Cardiac fibroblast (primary cell): ENCODE data around the genes ELOVL3 and ARL3.

- RRBS = no CpG with 5 or more reads among the region's 25 CpGs
These were observed 4.8 kb downstream of the TLX1 start for GRCh38 chr10:101135699-101136422.

- RRBS = under 1% methylated on average over 21 of the region's 83 CpGs
These were observed 62.2 kb upstream of the BTRC start for GRCh38 chr10:101291463-101292489.

DNA sequence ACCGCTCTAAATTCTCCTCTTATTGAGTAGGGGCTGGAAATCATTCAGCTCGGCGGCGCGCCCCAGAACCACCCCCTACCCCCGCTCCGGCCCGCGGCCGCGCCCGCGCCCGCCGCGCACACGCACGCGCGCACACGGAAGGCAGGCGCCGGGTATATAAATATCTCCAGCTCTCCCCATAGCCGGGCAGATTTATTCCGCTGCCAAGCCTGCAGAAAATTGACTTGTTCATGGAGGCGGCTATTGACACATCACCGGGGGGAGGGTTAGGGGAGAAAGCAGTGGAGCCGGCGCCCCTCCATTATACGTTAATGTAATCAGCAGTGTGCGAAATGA is 61.5 kb upstream of the BTRC start:
- RRBS = 1% methylated on average over 15 of the region's 31 CpGs

GRCh38 chr10:101353443-101353821 is 533 bp upstream of the BTRC start:
- RRBS = no CpG with 5 or more reads among the region's 16 CpGs

DNA sequence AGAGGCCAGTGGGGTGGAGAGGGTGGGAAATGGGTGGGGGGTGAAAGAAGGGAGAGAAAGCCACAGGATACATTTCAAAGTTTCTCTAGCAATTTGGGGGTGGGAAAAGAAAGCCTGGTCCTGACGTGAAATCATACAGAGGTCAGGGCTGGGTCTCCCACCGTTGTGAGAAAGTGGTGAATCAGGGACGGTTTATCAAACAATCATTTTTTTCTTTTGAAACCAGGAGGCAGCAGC is 43.7 kb downstream of the FBXW4 start:
- RRBS = no CpG with 5 or more reads among the region's 3 CpGs

DNA sequence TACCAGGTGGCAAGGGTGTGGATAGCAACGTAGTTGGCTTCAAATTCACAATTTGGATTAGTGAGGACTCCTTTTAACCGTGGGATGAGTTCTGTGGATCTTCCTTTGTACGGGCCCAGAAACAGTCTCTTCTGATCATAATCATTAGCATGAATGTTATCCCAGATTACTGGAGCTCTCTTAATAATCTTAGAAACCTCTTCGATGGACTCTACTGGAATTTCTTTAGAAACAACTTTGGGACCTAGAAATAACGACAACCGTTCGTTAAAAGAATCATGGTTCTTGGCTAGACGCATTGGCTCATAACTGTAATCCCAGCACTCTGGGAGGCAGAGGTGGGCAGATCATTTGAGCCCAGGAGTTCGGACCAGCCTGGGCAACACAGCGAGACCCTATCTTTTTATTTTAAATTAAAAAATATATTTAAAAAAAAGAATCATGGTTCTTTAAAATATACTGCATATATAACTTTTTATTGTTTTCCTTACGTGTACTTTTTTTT is 14.4 kb downstream of the OGA start:
- RRBS = no CpG with 5 or more reads among the region's 11 CpGs

DNA sequence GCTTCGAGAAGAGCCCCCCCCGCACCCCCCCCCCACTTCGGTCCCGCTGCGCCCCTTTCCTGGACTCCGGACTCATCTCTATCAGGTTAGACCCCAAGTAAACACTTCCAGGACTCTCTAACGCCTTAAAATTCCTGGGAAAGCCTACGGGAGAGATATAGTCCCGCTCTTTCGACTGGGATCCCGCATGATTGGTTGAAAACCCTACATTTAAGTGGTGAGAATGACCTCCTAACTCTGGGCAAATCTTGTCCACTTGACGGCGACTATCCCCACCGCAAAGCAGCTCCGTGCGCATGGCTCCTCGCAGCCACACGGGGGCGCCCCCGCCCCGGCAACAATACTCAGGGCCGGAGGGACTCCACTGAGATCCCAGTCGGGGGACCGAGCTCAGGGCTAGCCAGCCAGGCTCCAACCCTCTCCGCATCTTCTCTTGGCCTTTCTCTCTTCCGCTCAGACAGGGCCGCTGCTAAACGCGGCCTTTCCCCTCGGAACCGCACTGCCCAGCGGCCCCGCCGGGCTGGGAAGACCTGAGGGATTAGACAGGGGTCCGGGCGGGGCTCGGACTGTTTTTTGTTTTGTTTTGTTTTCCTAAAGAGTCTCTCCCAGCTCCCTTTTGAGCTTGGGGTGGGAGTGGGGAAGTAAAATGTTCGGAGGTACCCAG is 2.9 kb downstream of the KCNIP2 start:
- RRBS = 0% methylated on average over 1 of the region's 38 CpGs

DNA sequence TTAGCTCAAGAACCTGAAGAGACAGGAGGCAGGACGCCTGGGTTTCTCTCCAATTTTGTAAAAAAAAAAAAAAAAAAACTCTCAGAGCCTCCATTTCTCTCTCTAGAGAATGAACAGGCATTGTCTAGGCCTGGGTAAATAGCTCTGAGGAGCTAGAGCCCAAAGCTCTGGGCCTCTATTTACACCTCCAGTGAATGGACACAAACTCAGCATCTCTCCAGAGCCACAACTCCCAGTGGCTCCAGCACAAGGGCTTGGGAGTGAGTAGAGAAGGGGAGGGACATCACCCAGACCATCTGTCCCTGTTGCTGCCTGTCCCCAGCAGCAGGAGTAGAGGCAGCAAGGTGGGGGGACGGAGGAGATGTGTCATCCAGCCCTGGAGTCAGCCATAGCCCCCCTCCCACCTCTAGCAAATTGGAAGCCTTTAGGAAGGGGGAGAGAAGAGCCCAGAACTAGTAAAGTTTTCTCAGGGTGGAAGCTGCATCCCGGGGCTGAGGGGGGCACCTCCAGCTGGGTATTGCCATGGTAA is 6.4 kb downstream of the LDB1 start:
- RRBS = no CpG with 5 or more reads among the region's 3 CpGs

DNA sequence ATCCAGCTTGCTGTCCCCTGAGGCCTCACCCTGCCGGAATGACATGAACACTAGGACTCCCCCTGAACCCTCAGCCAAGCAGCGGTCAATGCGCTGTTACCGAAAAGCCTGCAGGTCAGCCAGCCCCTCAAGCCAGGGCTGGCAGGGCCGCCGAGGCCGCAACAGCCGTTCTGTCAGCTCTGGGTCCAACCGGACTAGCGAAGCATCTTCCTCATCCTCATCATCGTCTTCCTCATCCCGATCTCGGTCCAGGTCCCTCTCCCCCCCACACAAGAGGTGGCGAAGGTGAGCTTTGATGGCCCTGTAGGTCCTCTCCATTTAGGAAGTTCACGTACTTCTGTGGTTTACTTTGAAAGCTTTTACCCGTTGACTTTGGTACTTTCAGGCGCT is 5.1 kb upstream of the NOLC1 start:
- RRBS = 100% methylated on average over 1 of the region's 17 CpGs

DNA sequence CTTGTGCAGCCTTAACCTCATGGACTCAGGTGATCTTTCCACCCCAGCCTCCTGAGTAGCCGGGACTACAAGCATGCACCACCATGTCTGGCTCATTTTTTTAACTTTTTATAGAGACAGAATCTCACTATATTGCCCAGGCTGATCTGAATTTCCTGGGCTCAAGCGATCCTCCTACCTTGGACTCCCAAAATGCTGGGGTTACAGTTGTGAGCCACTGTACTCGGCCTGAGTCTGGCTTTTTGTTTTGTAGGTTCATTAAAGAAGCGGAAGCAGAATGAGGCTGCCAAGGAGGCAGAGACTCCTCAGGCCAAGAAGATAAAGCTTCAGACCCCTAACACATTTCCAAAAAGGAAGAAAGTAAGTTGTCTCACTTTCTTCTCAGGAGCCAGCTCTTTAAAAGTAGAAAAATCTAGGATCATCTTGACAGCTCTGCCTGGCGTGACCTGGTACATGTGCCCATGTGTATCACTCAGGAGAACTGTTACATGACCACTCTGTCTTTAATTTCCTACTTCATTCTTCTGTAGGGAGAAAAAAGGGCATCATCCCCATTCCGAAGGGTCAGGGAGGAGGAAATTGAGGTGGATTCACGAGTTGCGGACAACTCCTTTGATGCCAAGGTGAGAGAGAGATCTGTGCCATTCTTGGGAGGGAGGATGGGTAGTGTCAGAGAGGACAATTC is 9.3 kb downstream of the NOLC1 start:
- RRBS = no CpG with 5 or more reads among the region's 8 CpGs

- RRBS = no CpG with 5 or more reads among the region's 10 CpGs
These were observed 10.8 kb downstream of the NOLC1 start for GRCh38 chr10:102162635-102163695.

DNA sequence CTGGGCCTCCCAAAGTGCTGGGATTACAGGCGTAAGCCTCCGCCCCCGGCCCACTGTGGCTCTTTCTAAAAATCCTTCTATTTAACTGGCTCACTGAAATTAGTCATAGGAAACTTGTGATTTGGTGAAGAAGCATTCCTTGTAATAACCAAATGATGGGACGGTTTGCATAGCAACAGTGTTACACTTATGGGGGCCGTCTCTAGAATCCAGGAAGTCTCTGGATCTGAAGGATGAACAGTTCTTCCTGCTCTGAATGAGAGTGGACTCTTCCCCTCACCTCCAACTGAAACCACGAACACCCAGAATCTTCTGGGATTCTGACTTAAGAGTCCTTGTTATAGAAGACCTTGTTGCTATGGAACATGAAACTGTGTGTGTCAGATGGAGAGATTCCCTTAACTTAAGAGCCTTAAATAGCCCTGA is 23.2 kb downstream of the NOLC1 start:
- RRBS = no CpG with 5 or more reads among the region's 6 CpGs

DNA sequence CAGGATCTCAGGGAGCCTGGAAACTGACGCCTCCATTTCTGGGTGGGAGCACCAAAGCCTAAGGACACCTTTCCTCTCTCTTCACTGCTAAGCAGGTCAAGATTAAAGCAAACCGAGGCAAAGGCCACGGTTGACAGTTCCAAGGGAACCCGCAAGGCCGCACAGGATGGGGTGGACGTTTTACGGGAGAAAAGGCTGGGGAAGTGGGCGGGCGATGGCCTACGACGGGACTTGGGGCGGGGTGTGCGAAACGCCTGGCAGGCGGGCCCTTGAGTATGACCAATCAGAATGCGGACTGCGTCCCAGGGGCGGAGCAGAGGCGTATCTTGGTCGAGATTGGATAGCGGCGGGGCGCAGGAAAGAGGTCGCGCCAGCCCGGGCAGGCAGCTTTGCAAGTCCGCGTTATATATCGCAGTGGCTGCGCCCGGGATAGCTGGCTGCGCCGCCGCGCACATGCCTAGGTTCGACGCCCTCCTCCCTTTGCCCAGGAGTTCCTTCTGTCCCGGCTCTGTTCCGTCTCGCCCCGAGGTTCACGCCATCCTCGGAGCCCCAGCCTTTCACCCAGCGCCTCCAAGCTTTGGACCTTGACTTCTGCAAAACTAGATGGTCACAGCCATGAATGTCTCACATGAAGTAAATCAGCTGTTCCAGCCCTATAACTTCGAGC is at the start of gene ELOVL3:
TSS of gene ELOVL3 (plus strand) at position 354 of the 667 bp plus-strand sequence.
- RRBS = 3% methylated on average over 10 of the region's 45 CpGs

DNA sequence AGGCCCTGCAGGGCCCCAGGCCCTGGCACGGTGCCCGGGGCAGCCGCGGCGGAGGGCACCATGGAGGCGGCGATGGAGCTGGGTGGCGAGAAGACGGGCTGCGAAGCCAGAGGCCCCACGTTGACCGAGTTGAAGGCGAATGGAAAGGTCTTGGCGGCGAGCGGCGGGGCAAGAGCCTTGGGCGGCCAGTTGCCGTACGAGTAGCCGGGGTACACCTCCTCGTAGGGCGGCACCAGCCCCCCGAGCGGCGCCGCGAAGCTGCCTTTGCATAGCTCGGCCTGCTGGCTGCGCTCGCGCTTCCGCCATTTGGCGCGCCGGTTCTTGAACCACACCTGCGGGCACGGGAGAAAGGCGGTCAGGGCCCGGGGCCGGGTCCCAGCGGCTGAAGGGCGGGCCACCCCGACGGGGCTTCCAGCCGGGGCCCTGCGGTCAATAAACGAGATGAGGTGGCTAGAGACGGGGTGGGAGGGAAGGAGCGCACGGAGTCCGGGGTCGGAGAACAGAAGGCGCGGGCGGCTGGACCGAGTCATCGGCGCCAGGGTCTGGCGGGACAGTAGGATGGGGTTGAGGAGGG is 4.8 kb downstream of the ELOVL3 start:
- RRBS = 2% methylated on average over 19 of the region's 60 CpGs

GRCh38 chr10:102246135-102246465 is 768 bp downstream of the GBF1 start:
- RRBS = no CpG with 5 or more reads among the region's 3 CpGs

GRCh38 chr10:102421848-102422625 is 1.4 kb downstream of the FBXL15 start:
- RRBS = 1% methylated on average over 12 of the region's 55 CpGs

GRCh38 chr10:102436143-102437231 is 4.1 kb upstream of the CUEDC2 start:
- RRBS = 100% methylated on average over 1 of the region's 18 CpGs

DNA sequence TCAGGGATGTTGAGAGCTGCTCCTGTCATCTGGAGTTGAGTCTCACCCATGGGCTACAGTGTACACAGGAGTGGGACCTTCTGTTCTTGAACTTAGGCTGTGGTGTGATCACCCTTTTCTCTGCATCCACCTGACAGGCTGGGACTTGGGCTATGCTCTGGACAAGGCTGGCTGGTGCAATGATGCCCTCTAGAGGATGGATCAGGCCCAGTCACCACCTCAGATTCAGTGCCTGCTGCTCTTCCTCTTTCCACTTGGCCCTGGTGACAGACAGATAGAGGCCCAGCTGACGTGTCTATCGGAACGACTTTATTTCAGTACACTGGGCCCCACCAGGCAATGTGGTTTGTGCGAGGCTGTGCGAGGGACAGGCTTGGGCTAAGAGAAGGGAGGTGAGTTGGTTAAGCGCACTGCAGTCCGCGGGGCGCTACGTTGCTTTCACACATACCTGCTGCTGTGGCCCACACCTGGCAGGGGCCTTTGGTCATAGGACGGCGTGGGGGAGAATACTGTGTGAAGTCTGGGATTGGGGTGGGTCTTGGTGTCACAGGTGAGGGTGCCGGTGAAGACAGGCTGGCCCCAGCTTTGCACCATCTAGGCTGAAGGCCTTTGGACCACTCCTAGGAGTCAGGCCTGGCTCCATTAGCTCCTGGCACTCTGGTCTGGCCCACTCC is 17.9 kb downstream of the MFSD13A start:
- RRBS = no CpG with 5 or more reads among the region's 13 CpGs

DNA sequence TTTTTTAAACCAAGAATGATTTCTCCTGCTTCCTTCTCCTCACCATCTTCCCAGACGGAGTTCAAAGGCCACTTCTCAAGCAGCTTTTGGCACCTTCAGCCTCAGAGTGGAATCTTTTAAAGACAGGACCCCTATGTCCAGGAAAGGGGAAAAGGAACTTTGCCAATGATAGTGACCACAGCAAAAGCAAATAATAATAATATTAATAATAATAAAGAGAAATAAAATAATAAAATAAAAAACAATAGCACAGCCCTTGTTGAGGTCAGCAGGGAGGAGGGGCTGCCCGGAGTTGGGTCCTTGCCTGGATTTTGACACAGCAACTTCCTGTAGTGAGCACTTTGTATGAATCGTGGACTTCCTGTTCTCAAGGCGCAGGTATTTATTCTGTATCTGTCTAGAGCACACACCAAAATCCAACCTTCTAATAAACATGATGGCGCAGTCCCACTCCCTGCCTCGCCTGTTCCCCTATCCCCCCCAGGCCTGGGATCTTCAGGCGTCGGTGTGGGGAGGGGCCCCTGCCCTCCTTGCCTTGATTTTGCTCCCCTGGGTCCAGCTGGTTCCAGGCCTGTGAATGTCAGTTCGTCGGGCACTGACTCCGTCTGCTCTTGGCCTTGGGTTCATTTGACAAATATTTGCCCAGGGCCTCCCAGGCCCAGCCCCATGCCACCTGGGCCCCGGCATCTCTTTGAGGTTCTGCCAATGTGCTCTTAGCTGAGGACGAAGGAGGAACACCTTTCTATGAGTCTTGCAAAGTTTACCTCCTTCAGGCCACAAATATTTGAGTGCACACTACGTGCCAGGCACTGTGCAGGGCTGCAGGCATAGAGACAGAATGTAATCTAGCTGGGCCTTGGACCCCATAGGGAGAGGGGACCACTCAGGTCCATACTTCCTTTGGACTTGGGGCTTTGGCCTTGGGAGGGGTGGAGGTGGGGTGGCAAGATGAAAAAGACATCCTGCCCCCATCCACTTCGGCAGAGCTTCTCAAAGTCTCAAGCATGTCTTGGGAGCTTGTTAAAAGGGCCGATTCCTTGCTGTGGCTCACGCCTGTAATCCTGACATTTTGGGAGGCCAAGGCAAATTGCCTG is 13.9 kb downstream of the TRIM8 start:
- RRBS = no CpG with 5 or more reads among the region's 17 CpGs

DNA sequence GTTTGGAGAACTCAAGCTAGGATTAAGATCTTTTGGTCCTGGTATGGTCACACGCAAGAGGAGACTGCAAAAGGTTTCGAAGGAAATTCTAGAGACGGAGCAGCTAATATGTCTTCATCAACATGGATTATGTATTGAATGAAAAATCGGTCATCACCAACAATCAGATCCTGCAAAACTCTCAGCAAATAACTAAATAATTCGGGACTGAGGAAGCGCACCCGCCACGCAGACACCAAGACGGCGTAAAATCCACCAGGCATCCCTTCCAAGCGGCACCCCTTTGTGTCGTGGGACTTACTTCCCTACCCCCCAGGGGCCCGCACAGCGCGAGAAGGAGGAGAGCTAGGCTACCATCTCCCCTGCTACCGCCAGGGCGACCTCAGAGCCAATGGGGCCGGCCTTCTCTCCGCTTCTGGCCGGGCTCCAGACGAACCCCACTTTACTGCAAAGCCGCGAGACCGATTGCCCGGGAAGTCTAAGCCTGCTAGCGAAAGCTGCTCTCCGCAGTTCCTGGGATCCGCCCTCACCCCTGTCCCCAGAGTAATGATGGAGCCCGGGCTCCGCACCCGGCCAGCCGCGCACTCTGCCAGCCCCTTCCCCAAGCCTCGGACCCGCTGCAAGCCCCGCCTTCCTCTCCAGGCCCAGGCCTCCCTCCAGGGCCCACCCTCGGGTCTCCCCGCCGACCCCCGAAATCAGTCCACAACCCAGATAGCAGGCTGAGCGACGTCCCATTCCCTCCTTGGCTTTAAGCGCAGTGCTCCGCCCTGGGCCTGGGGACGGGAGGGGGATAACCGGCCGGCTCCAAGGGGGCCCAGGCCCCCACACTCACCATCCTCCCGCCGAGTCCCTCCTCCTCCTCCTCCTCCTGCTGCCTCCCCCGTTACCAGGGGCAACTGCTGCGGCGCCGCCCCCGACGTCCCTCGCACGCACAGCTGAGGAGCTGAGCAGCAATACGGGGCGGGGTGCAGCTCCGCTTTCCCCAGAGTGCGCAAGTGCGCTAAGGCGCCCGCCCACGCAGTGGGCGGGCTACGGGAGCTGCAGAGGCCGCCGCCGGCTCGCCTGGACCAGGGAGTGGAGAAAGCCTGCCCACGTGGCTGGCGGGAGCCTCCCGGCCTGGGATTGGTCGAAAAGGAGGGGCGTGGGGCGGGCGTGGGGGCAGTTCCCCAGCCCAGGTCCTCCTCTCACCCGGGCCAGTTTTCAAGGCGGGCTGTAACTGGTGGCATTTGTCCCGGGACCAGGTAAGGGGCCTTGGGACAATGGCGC is at the start of gene ARL3:
TSS of gene ARL3 (minus strand) at position 957 of the 1,266 bp plus-strand sequence.
- RRBS = 1% methylated on average over 17 of the region's 82 CpGs